Myometrial cell (primary cell): ENCODE measurements around the genes GNAO1 and MT1H.

- RAMPAGE, long total RNA, result no peak
Observed at GRCh38 chr16:54283028-54283636, 3.5 kb downstream of the IRX3 start.

GRCh38 chr16:54431311-54431723 lies 144.7 kb upstream of the IRX3 start:
- RAMPAGE, long total RNA, result no peak

DNA sequence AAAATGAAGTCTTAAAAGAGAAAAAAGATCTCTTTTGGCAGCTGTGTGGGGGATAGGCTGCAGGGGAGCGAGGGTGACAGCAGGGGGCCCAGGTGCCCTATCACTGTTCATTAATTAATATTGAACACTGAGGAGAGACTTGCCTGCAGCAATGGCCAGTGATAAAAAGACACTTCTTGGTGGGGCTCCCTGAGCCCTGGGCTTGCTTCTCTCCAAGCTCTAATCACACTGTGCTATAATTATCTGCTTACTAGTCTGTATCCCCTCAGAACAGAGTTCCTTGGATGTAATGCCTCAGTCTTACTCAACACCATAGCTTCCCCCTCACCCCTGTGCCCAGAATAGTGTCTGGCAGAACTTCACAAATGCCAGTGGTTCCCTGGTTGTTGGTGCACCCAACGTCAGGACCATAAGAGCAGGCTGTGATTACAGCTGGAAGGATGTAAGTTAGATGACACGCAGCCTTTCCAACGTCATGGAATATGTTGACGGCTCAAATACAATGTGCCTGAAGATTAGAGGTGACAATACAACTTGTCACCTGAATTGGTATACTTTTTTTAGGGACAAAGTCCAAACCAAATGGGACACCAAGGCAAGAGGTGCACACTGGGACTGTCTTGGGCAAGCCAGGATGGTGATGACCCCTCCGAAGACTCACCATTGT lies 51.9 kb upstream of the IRX6 start:
- RAMPAGE, long total RNA, result no peak

DNA sequence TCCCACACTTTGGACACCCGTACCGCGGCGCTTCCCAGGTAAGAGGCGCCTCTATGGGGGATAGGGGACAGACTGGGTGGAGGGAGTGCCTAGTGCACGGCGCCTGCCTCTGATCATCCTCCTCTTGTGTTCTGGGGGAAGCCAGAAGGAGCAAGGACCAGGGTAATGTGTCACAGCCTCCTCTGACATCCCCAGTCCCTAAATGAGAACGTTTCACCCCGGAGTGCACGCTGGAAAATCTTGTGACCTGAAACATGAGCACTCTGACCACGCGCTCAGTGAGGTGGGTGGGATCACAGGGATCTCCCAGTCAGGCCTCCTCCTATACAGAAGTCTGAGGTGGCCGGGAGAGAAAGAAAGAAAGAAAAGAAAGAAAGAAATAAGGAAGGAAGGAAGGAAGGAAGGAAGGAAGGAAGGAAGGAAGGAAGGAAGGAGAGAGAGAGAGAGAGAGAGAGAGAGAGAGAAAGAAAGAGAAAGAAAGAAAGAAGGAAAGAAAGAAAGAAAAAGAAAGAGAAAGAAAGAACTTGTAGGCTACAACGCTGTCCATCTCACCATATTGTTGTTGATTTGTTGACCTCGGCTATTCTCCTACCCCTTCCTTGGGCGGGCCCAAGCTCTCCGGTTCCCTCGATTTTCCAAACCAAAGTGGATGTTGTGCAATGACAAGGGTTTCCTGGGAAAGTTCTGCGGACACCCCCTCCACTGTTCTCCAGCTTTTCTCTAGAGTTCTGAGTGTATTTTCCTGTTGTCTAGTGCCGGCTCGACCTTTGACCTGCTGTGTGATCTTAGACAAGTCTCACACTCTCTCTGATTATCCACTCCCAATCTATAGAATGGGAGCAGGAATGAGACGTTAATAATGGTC lies 1.3 kb downstream of the IRX6 start:
- RAMPAGE, long total RNA, result no peak

DNA sequence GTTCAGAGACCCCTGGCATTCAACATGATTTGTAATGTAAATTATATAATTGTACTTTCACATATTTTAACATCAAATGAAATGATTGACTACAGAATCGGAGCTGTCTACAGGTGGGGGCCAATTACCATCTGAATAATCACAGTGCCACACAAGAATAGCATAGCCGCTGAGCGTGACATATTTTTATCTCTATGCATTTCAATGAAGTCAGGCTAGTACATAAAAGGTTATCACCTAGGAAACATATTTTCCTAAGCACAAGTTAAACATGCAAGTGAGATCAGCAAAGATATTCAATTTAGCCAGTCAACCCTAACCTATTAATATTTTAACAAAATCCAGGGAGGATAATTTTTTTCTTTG lies 66.9 kb downstream of the IRX6 start:
- RAMPAGE, long total RNA, result no peak

DNA sequence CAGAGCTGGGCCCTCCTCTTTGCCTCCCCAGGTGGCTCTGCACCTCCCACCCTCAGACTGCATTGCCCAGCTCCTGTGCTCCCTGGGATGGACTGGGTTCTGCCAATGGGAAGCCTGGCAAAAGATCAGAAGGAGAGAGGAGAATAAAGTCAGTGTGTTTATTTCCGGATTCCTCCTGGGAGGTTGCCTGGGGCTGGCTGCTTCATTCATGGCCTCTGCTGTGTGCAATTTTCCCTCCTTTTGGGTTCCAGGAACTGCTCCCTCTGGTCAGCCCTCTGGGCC lies 8.5 kb upstream of the MMP2 start:
- RAMPAGE, long total RNA, result no peak

DNA sequence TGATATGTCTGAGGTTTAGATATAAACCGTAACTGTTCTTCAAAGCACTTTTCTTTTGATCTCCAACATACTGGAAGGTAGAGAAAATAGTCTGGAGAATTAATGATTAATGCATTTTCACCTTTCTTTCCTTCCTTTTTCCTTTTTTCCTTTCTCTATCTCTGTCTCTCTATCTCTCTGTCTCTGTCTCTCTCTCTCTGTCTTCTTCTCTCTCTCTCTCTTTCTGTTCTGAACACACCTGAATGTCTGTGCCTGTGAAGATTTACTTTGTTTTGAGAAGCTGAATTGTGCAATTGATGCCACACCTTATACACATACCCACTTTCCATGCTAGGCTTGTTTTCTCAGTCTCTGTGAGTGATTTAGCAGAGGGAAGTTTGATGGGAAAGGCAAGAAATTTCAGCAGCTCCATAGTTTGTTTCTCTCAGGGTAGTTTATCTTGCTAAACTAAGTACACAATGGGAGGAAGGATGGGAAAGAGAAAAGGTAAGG lies 9.4 kb upstream of the CAPNS2 start:
- RAMPAGE, long total RNA, result no peak

- RAMPAGE, long total RNA, result no peak
Observed at GRCh38 chr16:55759983-55760951, 72.6 kb downstream of the CES1 start.

- RAMPAGE, long total RNA, result no peak
Observed at GRCh38 chr16:56191154-56191986, at the start of gene GNAO1. TSS of gene GNAO1 (plus strand) at chr16:56191489.

DNA sequence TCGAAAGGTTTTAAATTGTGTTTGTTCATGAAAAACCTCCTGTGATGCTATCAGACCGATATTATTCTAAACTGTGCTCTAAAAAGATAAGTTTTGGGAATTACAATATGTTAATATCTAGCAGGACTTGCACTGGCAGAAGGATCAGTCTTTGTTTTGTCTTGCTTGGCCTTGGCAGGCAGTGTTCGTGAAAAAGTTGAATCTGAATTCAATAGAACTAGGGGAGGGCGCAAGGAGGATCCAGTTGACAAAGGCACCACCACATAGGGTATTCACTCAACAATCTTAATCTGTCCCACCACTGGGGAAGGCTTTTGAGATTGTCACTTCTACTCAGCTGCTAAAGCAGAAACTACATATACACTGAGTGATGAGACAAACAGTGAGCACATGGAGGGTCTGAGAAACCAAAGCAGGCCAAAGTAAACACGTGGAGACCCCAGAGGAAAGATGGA lies 2.5 kb downstream of the AMFR start:
- RAMPAGE, long total RNA, result no peak

GRCh38 chr16:56423638-56424052 lies 1.7 kb downstream of the AMFR start:
- RAMPAGE, long total RNA, result no peak

DNA sequence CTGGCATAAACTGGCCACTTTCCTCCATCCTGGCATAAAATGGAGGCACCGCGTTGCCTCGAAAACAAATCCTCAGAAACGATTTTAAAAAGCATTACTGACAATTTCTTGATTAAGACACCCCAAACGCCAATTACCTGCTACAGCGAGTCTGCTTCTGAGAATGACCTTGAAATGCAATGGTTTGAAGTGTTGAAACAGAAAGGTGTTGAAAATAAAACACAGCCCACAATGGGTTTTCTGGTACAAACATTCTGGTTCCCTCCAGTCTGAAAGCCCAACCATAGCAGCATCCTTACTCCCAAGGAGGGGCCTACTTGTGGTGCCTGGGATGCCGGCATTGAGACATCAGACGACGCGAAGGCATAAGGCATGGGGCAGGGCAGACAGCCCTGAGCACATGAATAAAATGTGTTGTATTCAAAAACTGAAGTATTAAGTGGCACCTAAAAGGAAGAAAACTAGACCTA lies 941 bp downstream of the NUDT21 start:
- RAMPAGE, long total RNA, result no peak

DNA sequence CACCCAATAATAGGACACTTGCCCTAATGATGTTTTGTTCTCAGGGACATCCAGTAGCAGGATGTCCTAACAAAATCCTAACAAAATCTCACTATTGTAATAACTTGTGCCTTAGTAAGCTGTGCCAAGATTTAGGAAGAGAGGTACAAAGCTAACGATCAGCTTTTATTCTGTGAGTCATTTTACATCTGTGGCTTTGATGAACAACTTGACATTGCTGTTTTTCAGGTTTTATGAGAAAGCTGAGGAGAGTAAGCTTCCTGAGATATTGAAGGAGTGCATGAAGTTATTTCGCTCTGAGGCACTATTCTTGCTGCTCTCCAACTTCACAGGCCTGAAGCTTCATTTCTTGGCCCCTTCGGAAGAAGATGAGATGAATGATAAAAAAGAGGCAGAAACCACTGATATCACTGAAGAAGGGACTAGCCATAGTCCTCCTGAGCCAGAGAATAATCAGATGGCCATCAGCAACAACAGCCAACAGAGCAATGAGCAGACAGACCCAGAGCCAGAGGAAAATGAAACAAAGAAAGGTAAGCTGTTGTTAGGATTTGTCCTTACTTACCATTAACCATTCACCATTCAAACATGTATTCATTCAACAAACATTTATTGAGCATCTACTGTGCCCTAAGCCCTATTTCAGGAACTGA lies 19.0 kb downstream of the OGFOD1 start:
- RAMPAGE, long total RNA, result no peak

DNA sequence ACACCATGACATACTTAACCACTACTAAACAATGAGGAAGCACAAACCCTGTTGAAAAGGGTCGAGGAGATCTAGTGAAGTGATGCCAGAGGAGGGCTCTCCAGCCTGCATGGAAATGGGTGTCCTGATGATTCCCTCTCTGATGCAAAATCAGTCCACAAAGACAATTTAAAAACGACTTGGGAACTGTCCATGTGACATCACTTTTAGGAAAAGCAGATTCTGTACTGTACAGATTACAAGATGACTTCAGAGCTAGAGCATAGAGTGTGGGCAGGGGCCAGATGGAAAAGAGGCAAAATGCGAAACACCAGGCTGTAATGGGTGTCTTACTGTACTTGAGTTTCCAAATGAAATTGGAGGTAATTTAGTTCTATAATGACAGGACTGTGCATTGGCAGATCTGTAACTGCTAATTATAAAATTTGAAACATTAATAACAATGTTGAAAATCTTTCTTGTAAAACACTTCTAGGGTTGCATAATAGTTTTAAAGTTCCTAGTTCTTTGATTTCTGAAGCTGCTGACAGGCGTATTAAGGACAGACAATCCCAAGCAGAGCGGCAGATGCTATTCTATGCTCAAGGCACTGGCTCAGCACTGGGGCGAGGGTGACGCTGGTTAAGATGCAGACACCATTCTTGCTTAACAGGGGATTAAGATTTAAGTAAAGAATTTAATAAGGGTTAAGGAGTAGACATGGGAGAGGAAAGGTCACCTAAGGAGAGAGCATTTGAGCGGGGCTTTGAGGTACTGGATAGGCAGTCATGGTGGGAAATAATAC lies 29.5 kb downstream of the OGFOD1 start:
- RAMPAGE, long total RNA, result no peak

- RAMPAGE, long total RNA, result no peak
Observed at GRCh38 chr16:56576775-56577590, 12.1 kb downstream of the MT4 start.

DNA sequence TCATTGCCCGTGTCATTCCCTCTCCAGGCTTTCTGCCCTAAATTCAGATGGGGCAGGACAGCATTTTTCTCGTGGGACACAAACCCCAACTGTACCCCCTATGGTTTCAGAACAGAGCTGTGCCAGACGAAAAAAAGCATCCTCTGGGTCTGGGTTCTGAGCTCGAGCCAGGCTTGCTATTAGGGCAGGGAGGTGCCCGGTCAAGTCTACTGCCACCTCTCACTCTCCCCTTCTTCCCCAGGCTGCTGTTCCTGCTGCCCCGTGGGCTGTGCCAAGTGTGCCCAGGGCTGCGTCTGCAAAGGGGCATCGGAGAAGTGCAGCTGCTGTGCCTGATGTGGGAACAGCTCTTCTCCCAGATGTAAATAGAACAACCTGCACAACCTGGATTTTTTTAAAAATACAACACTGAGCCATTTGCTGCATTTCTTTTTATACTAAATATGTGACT lies 1.1 kb downstream of the MT1E start:
- RAMPAGE, long total RNA, result no peak

DNA sequence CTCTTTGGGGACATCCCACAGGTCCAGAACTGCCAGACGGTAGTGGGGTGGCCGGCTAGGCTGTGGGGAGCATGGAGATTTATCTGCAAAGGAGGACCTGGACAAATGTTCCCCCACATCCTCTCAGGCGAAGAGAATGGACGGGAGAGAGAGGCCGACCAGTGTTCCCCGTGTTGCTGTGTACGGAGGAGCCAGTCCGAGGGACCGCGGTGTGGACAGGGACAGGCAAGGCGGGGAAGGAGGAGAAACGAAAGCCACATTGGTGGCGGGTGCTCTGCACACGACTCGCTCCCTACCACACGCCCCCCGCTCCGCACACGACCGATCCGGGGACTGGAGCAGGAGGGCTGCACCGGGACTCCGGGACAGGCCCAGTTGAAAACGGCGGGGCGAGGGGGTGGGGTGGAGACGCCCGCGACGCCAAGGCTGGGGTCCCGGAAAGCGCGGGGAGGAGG lies 526 bp upstream of the MT1M start:
- RAMPAGE, long total RNA, result no peak

- RAMPAGE, long total RNA, result no peak
Observed at GRCh38 chr16:56668979-56670024, at the start of gene MT1H. TSS of gene MT1H (plus strand) at chr16:56669814.

- RAMPAGE, long total RNA, result no peak
Observed at GRCh38 chr16:56683673-56684196, 1.5 kb downstream of the MT1X start.

- RAMPAGE, long total RNA, result no peak
Observed at GRCh38 chr16:56686244-56686798, 4.1 kb downstream of the MT1X start.